ENCODE measurements around a stretch of chr1.

- PRO-cap, 2 experiments = no peak in any of the 2 experiments
Measured at GRCh38 chr1:228782859-228783931, 47.9 kb downstream of the RHOU start.

GRCh38 chr1:228860681-228861291 is 125.5 kb downstream of the RHOU start:
- PRO-cap, 2 experiments = no peak in any of the 2 experiments

- PRO-cap, 2 experiments = no peak in any of the 2 experiments
Measured at GRCh38 chr1:228900032-228900695, 164.9 kb downstream of the RHOU start.

GRCh38 chr1:228964044-228965061 is 229.1 kb downstream of the RHOU start:
- PRO-cap, 2 experiments = no peak in any of the 2 experiments

GRCh38 chr1:229131386-229132062 is 139.4 kb upstream of the RAB4A start:
- PRO-cap, 2 experiments = no peak in any of the 2 experiments

DNA sequence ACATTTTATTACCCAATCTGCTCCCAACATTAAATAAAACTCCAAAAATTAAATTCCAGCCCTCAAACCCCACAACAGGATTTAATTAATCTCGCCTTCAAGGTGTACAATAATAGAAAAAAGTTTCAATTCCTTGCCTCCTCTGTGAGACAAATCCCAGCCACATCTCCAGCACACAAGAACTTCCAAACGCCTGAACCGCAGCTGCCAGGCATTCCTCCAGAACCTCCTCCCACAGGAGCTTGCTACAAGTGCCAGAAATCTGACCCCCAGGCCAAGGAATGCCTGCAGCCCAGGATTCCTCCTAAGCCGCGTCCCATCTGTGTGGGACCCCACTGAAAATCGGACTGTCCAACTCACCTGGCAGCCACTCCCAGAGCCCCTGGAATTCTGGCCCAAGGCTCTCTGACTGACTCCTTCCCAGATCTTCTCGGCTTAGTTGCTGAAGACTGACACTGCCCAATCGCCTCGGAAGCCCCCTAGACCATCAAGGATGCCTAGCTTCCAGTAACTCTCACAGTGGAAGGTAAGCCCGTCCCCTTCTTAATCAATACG is 94.4 kb upstream of the RAB4A start:
- PRO-cap, 2 experiments = no peak in any of the 2 experiments

DNA sequence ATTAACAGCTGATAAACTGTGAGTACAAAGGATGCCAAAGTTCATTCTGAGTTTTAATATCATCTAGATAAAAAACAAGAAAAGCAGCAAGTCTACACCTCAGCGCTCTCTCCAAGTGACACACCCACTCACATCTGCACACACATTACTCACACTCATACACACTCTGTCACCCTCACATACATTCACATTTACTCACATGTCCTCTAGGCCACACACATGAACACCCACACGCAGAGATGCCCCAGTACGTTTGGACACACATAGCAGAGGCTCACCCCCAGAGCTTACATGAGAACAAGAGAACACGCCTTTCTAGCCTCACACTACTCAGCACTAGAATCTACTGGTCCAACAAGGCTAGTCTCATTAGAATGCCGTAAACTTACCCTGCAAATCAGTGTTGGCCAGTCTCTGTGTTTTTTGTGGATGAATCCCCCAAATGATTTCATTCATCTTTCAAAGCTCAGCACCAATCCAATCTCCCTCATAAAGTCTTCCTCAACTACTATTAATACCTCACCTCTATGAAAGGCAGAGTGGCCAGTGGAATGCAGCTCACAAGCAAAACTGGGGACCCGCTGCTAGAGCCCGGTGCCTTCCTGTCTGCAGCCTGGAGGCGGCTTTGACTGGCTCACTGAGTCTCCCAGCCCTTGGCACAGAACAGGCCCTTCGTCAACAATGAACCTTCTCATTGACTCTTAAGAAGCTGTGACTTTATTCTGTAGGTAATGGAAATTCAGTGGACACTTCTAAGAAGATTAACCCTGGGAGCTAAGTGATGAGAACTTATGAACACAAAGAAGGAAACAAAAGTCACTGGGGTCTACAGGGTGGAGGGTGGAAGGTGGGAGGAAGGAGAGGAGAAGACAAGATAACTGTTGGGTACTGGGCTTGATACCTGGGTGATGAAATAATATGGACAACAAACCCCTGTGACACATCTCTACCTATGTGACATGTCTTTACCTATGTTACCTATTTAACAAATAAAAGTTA is 87.0 kb upstream of the RAB4A start:
- PRO-cap, 2 experiments = no peak in any of the 2 experiments

DNA sequence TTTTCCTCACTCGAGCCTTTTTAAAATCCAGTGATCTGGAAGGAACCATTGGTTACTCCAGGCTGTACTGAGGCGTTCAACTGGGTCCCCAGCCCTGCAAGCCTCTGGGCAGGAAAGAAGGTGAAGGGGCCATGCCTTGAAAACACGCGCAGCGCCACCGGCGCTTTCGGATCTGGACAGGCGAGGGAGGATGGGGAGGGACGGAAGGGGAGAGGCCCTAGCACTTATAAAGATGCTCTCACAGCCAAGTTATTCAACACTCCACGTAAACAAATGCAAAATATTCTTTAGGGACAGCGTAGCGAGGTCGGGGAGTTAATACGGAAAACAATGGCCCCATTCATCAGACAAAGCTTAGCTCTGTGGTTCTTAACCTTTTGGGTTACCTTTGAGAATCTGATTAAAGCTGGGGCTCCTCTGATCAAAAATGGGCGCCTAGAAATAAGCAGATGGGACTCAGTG is 1.5 kb downstream of the CCSAP start:
- PRO-cap, 2 experiments = no peak in any of the 2 experiments

- PRO-cap, 2 experiments = no peak in any of the 2 experiments
Measured at GRCh38 chr1:229370375-229371069, 27.7 kb upstream of the CCSAP start.

- PRO-cap, 2 experiments = no peak in any of the 2 experiments
Measured at GRCh38 chr1:229431217-229432512, 2.2 kb downstream of the ACTA1 start.

DNA sequence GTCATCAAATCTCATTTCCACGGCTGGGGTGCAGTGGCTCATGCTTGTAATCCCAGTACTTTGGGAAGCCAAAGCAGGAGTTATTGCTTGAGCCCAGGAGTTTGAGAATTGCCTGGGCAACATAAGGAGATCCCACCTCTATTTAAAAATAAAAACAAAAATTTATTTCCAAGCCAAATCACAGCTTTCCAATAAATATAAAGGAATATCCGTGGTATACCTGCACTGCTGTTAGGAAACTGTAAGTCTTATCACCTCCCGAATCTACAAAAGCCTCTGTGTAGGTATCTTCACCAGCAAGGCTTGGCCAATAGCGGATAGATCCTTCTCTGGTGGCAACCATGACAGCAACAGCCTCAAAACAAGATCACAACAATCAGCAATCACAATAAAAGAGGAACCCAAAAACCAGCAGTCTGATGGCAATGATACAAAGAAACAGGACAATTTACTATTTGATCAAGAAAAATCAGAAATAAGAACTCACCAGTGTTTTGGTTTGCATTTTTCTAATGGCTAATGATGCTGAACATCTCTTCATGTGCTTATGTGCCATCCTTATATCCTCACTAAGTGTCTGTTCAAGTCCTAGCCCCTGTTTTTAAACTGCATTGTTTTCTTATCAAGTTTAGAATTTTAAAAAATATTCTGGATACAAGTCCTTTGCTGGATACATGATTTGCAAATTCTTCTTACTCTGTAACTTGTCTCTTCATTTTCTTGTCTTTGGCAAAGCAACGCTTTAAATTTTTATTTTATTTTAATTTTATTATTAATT is 8.5 kb downstream of the NUP133 start:
- PRO-cap, 2 experiments = no peak in any of the 2 experiments

GRCh38 chr1:229624752-229624956 is 1.3 kb downstream of the TAF5L start:
- PRO-cap, 2 experiments = no peak in any of the 2 experiments

- PRO-cap, 2 experiments = no peak in any of the 2 experiments
Measured at GRCh38 chr1:229640306-229640778, 14.3 kb downstream of the URB2 start.

- PRO-cap, 2 experiments = no peak in any of the 2 experiments
Measured at GRCh38 chr1:229888752-229889665, 178.0 kb upstream of the GALNT2 start.

GRCh38 chr1:230067432-230068162 is 559 bp downstream of the GALNT2 start:
- PRO-cap, 2 experiments = peak in 2 of 2 experiments; most common plus-strand start chr1:230067673 (in 1); most common minus-strand start chr1:230067555 (in 2)

DNA sequence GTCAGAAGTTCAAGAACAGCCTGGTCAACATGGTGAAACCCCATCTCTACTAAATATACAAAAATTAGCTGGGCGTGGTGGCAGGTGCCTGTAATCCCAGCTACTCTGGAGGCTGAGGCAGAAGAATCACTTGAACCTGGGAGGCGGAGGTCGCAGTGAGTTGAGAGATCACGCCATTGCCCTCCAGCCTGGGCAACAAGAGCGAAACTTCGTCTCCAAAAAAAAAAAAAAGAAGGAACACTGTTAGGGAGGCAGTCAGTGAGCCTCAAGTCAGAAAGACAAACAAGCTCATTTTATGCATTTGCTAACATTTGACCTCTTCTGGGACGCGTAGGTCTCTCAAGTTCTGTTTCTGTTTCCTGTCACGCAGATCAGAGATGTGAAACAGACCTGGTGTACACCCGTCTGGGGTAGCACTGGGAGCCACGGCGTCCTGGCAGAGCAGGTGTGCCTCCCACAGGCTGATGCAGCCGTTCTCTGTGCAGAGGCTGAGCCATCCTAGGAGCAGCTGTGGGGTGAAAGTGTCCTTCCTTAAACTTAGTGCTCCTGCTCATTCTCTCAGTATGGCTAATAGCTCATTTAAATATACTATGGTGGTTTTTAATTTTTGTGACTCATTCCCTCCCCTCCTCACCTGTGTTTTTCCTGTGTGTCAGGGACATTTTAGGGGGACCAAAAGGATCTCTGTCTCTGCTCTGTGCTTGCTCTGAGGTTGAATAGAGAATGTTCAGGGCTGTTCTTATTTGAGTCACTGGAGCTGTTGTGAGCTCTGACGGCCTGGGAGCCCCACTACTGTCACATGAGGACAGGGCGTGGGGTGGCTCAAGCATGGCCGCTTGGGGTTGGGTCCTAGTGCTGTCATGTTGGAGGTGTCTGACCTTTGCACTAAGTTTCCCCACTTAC is 42.8 kb downstream of the GALNT2 start:
- PRO-cap, 2 experiments = no peak in any of the 2 experiments

- PRO-cap, 2 experiments = no peak in any of the 2 experiments
Measured at GRCh38 chr1:230125613-230126572, 58.9 kb downstream of the GALNT2 start.

GRCh38 chr1:230139750-230140105 is 72.7 kb downstream of the GALNT2 start:
- PRO-cap, 2 experiments = no peak in any of the 2 experiments

DNA sequence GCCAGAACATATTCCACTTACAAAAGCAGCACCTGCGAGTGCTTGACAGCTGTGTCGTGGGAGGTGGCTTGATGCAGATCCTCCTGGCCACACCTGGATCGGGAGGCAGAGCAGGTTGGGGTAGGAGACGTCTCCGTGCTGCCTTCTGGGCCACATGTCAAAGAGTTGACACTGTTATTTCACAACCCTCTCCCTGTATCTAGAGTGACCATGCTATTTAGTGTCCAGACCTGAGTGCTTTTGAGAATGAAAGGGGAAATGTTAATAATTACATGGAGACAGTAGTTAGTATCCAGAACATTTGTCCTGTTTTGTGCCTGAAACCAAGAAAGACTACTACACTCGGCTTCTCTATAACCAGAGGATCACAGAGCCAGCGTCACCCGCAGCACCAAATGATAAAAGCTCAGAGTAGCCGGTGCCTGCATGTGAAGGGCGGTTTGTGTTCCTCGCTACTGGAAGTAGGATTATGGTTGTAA is 77.0 kb downstream of the GALNT2 start:
- PRO-cap, 2 experiments = no peak in any of the 2 experiments

DNA sequence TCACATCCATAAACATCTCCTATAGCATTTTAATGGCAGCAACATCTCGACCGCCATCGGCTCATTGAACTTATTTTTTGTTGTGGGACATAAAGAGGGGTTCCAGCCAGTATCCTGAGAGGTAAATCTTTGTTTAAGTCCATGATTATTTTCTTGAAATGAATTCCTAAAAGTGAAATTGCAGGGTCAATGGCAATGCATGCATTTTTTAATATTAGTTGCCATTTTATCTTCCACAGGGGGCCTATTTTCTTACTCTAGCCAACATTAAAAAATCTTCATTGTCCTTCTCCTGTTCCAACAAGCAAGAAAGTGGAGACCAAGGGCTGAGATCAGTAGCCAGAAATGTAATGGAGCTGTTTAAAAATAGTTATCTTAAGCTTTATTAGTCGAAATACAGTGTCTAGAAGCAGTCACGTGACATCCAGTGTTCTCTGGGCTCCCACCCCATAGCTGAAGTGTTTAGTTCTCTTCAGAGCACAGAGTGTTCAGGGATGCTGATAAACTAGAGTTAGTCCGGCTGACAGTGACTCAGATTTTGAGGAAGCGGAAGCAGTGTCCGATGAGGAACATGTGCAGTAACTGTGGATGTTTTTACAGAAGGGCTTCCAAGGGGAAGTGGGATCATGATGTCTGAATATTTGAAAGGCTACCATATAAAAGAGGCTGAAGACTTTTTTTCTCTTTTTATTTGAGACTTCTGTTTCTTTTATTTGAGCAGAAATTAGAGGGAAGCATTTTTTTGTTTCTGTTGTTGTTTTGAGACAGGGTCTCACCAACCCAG is 123.9 kb downstream of the GALNT2 start:
- PRO-cap, 2 experiments = no peak in any of the 2 experiments

Measured in cytotoxic T cell (primary cell).